Caco-2 (cell line): ENCODE measurements around the gene EIF3A.

GRCh38 chr10:119035915-119036399, 6.4 kb downstream of the NANOS1 start:
- PRO-cap: no peak
- RRBS: no CpG with 5 or more reads among the region's 12 CpGs

DNA sequence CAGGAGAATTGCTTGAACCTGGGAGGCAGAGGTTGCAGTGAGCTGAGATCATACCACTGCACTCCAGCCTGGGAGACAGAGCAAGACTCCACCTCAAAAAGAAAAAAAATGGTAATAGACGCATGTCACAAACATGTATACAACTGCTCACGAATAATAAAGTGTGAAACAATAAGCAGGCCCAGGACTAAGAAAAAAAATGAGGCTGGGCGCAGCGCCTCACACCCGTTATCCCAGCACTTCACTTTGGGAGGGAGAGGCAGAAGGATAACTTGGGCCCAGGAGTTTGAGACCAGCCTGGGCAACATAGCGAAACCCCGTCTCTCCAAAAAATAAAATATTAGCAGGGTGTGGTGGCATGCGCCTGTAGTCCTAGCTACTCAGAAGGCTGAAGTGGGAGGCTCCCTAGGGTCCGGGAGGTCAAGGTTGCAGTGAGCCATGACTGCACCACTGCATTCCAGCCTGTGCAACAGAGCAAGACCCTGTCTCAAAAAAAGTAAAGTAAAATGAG, 11.6 kb downstream of the NANOS1 start:
- PRO-cap: no peak
- RRBS: no CpG with 5 or more reads among the region's 9 CpGs

GRCh38 chr10:119080583-119081015, at the start of gene EIF3A:
Gene EIF3A, minus strand, starts transcription at chr10:119080817.
- PRO-cap: bidirectional peak, plus-strand start at chr10:119080923, minus-strand start at chr10:119080816
- RRBS: 2% methylated on average over 40 of the region's 51 CpGs

GRCh38 chr10:119113723-119114427, 10.0 kb downstream of the DENND10 start:
- PRO-cap: bidirectional peak, plus-strand start at chr10:119114154, minus-strand start at chr10:119113887
- RRBS: no CpG with 5 or more reads among the region's 6 CpGs

DNA sequence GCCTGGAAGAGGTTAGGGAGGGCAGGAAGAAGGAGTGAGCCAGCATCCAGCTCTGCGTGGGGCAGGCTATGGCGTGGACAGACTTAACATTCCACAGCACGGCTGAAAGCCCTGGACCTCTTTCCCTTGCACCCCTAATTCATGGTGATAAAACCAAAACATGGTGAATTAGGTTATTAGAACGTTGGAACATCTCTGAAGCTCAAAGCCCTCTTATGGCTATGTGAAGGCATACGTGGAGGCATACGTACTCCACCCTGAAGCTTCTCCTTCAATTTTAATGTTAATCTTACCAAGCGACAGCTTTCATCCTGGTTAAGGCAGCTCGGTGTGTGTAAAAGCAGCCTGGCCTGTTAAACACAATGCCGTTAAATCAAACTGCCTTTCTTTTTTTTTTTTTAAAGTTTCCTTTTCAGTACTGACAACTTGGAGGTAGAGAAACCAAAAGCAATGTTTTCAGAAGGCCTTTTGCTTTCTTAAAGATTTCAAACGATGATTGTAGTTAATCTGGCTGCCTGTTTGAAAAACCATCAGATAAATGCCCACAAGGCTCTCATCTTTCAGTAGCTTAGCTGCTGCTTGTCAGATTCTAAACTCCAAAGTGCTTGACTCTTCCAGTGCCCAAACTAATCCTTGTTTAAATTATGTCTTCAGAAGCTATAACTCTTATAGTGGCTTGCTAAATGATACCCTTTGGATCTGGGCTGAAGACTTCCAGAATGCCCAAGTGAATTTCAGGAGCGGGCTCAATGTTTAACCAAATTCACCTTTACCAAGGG, 4.6 kb downstream of the GRK5 start:
- PRO-cap: no peak
- RRBS: no CpG with 5 or more reads among the region's 11 CpGs

DNA sequence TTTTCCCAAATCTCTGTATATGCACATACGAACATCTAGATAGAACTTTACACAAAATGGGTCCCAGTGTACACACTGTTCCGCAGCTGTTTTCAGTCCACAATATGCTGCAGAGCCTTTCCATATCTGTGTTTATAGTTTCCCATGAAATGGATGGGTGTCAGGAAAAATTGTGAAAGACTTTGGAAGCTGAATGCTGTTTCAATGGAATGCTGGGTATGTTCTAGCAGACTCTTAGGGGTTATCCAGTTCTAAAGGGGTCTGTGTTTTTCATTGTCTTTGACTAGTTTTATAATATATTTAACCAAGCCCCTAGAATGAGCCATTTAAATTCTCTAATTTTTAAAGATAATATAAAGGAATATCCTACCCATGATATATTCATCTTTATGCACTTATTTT, 13.9 kb downstream of the GRK5 start:
- PRO-cap: no peak
- RRBS: no CpG with 5 or more reads among the region's 2 CpGs

GRCh38 chr10:119246742-119247696, 39.6 kb downstream of the GRK5 start:
- PRO-cap: no peak
- RRBS: no CpG with 5 or more reads among the region's 16 CpGs

DNA sequence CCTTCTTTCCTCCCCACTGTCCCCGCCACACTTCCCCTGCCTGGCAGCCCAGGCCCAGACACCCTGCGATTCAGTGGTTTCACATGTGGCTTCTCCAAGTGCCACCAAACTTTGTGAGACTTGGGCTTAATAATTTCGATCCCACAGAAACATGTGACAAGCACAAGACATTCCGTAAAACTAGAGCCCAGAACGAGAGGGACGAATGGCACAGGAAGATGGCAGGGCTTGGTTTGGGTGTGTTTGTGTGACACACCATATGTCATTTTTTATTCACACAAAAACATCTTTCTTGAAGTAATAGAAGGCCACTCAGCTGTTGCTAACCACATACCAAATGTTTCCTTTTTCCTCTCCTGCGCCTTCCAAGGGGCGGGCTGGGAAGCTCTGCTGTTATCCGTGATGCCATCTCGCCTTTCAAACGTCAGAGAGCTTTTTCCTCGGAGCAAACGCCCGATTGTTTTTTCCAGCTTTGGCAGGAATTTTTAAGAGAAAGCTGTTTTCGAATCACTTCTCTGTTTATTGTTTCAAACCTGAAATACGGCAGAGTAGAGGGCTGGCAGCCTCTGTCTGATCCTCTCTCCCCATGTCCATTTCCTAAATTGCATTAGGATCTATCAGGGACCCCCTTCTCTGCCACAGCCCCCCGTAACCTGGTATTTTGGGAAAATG, 163.0 kb downstream of the GRK5 start:
- PRO-cap: no peak
- RRBS: no CpG with 5 or more reads among the region's 17 CpGs

DNA sequence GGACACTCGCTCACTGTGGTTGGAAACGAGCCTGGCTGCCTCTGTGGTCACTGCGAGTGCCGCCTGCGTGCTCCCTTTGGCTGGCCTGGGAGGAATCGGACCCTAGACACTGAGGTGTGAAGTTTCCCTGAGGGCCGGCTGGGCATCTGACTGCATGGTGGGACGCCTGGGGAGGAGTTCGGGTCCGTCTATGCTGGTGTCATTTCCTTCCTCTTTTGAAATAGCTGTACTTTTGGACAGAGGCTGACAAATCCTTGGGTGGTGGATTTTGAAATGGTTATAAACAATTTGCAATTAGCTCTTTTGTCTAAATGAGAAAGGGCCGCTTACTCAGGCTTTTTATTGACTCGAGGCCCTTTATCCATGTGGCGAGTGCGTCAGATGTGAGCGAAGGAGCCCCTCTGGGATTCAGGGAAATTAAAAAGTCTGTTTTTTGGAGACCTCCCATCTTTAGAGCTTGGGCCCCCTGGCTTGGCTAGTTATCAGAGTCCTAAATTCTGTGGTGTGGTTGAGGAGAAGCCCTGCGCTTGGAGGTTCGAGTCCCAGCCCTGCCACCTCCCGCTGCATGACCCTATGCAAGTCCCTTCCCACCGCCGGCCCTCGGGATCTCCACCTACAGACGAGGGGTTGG, 147.1 kb downstream of the RGS10 start:
- PRO-cap: no peak
- RRBS: no CpG with 5 or more reads among the region's 22 CpGs

- PRO-cap: no peak
- RRBS: no CpG with 5 or more reads among the region's 5 CpGs
These were observed 10.3 kb upstream of the BAG3 start for GRCh38 chr10:119640878-119641229.

- PRO-cap: unidirectional peak, minus-strand start at chr10:119652637
- RRBS: no CpG with 5 or more reads among the region's 3 CpGs
These were observed 1.3 kb downstream of the BAG3 start for GRCh38 chr10:119652464-119652827.

GRCh38 chr10:119657655-119658100, 6.5 kb downstream of the BAG3 start:
- PRO-cap: no peak
- RRBS: no CpG with 5 or more reads among the region's 7 CpGs

- PRO-cap: no peak
- RRBS: no CpG with 5 or more reads among the region's 3 CpGs
These were observed 23.2 kb downstream of the MCMBP start for GRCh38 chr10:119849333-119849879.

DNA sequence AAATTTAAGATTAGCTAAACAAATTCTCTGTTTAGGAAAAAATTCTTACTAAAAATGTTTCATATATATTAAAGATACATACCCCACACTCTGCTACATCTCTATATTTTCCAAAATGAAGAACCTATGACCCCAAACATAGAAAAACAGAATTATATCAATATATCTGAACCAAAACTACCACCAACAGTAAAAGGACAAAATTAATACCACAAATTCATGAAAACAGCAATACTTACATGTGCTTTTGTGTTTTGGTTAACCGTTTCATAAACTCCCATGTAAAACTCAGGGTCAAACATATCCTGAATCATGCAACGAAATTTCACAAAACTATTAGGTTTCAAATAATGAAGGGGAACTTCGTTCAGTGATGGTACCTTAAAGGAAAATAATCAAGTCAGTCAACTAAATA, 13.8 kb downstream of the MCMBP start:
- PRO-cap: no peak
- RRBS: no CpG with 5 or more reads among the region's 3 CpGs

DNA sequence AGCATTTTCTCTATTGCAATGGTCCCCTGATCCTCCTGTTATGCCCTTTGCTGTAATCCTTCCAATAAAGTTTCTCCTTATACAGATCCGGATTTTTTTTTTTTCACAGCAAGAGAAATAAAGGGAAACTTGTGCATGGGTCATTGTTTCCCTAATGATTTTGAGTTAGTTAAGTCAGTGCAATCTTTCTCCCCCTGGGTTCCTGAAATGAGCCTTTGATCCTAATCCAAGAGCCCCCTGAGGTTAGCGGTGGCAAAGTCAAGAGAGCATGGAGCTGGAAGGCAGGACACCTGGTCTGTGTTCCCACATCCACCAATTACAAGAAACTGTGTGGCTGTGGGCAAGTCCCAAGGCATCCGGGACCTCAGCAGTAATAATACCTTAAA, 129.4 kb upstream of the WDR11 start:
- PRO-cap: no peak
- RRBS: no CpG with 5 or more reads among the region's 3 CpGs

GRCh38 chr10:121478572-121479751, 119.3 kb downstream of the FGFR2 start:
- PRO-cap: no peak
- RRBS: no CpG with 5 or more reads among the region's 14 CpGs

GRCh38 chr10:121487143-121487590, 111.1 kb downstream of the FGFR2 start:
- PRO-cap: no peak
- RRBS: no CpG with 5 or more reads among the region's 4 CpGs

- PRO-cap: no peak
- RRBS: no CpG with 5 or more reads among the region's 8 CpGs
These were observed 6.3 kb downstream of the ATE1 start for GRCh38 chr10:121921502-121921963.

- PRO-cap: bidirectional peak, plus-strand start at chr10:121930483, minus-strand start at chr10:121930500; bidirectional peak, plus-strand start at chr10:121930855, minus-strand start at chr10:121930636
- RRBS: no CpG with 5 or more reads among the region's 15 CpGs
These were observed 2.6 kb upstream of the ATE1 start for GRCh38 chr10:121930178-121931167.

- PRO-cap: no peak
- RRBS: no CpG with 5 or more reads among the region's 8 CpGs
These were observed 67.6 kb downstream of the TACC2 start for GRCh38 chr10:122056444-122057088.